HL-60 (cell line): ENCODE data around the genes FRG2C, CHMP2B, CSNKA2IP and PROS1.

GRCh38 chr3:74018473-74018982, 393.8 kb upstream of the PDZRN3 start:
- RRBS = no CpG with 5 or more reads among the region's 4 CpGs

DNA sequence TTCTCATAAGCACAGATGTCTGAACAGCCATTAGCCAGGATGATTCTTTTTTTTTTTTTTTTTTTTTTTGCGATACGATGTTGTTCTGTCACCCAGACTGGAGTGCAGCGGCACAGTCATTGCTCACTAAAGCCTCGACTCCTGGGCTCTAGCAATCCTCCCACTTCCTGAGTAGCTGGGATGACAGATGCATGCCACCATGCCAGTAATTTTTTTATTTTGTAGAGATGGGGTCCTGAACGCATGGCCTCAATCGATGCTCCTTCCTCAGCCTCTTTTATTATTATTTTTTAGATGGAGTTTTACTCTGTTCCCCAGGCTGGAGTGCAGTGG, 240.4 kb upstream of the FRG2C start:
- RRBS = no CpG with 5 or more reads among the region's 6 CpGs

DNA sequence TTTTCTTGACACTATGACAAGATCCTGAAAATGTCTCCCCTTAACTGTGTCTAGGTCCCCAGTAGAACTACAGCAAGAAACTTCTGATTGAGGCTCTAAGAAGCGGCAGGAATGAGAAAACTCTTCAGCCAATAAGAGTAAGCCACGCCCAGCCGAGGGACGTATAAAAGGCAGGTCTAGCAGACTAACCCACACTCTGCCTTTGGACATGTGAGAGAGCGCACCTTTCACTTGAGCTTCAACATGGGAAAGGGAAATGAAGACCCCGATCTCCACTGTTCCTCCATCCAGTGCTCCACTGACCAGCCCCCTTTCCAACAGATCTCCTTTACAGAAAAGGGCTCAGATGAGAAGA, at the start of gene FRG2C:
Gene FRG2C, plus strand, starts transcription at position 192 of the 355 bp plus-strand sequence.
- RRBS = no CpG with 5 or more reads among the region's 6 CpGs

- RRBS = 58% methylated on average over 11 of the region's 58 CpGs
These were observed 6.1 kb downstream of the FRG2C start for GRCh38 chr3:75669878-75670946.

GRCh38 chr3:77617577-77617958, 577.7 kb downstream of the ROBO2 start:
- RRBS = no CpG with 5 or more reads among the region's 3 CpGs

GRCh38 chr3:80627726-80628155, 859.9 kb upstream of the ROBO1 start:
- RRBS = no CpG with 5 or more reads among the region's 7 CpGs

DNA sequence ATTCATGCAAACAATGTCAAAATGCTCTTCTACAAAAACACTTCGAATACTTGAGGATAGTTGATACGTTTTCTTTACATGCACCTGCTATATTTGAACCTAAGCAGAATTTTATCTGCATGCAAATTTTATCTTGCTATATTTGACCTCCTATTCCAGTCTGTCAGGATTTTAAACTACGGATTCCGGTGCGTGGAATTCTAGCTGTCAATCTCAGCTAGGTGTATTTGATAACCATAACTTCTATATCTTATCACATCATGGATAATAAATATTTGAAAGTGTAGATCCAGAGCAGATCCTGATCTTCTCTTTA, 699.0 kb downstream of the GBE1 start:
- RRBS = no CpG with 5 or more reads among the region's 5 CpGs

- RRBS = no CpG with 5 or more reads among the region's 1 CpG
These were observed 3.1 kb downstream of the GBE1 start for GRCh38 chr3:81758381-81758645.

- RRBS = no CpG with 5 or more reads among the region's 4 CpGs
These were observed 1.6 kb upstream of the GBE1 start for GRCh38 chr3:81762989-81763551.

DNA sequence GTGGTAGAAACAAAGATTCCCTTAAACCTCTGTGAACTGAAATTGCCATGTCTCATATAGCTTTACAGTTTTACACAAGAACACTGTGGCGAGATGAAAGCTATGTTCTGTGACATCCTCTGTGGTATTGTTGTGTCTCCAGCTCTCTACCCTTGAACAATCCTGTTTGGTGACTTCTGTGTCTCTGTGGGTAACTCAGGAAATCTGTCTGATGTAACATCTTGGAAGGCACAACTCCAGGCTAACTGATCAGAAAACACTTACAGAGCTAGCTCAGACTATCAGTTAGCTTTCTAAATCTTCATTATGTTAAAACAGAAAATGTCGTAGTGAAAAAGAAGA, 318.8 kb upstream of the GBE1 start:
- RRBS = no CpG with 5 or more reads among the region's 2 CpGs

DNA sequence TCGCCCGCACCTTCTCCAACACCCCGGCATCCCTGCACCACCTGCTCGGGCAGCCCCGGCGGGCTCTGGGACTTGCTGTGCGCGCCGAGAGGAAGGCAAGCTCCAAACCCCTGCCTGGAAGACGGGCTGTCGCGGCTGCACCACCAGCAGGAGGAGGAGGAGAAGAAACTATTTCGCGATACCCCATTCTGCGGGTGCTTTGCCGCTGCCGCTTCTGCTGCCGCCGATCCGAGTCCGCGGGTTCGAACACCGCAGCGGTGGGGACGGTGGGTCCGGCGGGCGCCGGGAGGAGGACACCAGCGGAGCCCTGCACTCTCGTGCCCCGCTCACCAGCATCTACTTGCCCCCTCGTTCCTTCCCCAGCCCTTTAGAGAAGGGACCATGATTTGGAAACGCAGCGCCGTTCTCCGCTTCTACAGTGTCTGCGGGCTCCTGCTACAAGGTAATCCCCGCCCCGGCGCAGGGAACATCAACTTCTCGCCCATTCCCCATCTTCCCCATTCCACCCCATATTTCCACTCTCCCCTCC, 502 bp downstream of the CADM2 start:
- RRBS = 3% methylated on average over 3 of the region's 43 CpGs

- RRBS = no CpG with 5 or more reads among the region's 3 CpGs
These were observed 815.3 kb downstream of the VGLL3 start for GRCh38 chr3:86175436-86176164.

GRCh38 chr3:86683004-86683567, 307.9 kb downstream of the VGLL3 start:
- RRBS = no CpG with 5 or more reads among the region's 2 CpGs

- RRBS = no CpG with 5 or more reads among the region's 3 CpGs
These were observed 1.2 kb upstream of the VGLL3 start for GRCh38 chr3:86992088-86992544.

- RRBS = 2% methylated on average over 5 of the region's 69 CpGs
These were observed at the start of gene CHMP2B for GRCh38 chr3:87226963-87228113. Gene CHMP2B, plus strand, starts transcription at chr3:87227309.

DNA sequence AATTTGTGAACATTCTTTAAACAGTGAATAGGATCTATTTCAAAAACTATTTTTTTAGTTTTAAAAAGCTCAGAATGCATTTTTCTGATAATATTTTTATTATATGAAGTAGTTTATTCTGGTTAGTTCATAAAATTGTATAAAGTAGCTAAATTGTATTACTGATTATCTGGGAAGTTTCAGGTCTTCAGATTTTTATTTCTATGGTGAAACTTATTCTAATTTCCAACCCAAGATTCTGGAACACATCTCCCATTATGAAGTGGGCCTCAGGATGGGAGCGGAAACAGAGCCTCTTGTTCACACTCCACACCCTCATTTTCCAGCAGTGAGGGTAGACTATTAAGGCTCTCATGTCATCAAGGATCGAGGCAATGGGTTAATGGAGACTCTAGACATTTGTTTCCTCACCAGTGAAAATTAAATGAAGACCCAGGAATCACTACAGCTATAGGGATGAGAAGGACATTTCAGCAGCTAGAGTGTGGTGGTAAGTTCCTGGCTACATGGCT, at the start of gene CSNKA2IP:
Gene CSNKA2IP, plus strand, starts transcription at position 303 of the 512 bp plus-strand sequence.
- RRBS = no CpG with 5 or more reads among the region's 2 CpGs

DNA sequence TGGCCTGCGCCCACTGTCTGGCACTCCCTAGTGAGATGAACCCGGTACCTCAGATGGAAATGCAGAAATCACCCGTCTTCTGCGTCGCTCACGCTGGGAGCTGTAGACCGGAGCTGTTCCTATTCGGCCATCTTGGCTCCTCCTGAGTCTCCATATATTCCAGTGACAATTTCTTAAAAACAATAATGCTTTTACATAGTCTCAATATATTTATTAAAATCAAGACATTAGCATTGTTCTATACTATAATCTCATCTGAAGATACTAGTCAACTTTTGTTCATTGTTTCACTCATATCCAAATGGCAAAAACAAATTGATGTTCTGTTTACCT, 244.0 kb downstream of the EPHA3 start:
- RRBS = no CpG with 5 or more reads among the region's 8 CpGs

- RRBS = 2% methylated on average over 12 of the region's 52 CpGs
These were observed at the start of gene PROS1 for GRCh38 chr3:93973423-93974460. Gene PROS1, minus strand, starts transcription at chr3:93973896.

DNA sequence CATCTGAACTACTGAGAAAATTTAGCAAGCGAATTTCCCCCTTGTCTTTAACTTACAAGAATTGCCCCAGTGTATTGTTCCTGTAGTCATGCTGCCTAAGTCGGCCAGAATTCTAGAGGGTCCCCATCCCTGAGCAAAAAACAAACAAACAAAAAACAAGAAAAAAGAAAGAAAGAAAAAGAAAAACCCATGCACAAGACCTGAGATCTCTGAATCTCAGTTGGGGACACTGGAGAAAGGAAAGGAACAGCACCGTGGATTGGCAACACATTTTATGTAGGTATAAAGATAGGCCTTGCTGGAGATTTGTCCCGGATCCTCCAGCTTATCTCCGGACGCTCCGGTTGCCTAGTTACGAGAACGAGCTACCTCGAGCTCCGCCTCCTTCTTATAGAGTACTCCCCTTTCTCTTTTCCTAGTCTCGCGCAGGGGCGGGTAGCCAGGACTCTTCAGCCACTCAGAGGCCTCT, 333 bp upstream of the ARL13B start:
- RRBS = no CpG with 5 or more reads among the region's 14 CpGs

DNA sequence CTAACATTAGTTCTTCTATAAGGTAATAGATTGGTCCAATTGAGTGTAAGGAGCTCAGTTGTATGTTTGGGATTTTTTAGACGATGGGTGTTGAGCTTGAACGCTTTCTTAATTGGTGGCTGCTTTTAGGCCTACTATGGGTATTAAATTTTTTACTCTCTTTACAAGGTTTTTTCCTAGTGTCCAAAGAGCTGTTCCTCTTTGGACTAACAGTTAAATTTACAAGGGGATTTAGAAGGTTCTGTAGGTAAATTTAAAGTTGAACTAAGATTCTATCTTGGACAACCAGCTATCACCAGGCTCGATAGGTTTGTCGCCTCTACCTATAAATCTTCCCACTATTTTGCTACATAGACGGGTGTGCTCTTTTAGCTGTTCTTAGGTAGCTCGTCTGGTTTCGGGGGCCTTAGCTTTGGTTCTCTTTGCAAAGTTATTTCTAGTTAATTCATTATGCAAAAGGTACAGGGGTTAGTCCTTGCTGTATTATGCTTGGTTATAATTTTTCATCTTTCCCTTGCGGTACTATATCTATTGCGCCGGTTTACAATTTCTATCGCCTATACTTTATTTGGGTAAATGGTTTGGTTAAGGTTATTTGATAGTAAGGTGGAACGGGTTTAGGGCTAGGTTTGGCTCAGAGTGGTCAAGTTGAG, 196.7 kb upstream of the EPHA6 start:
- RRBS = no CpG with 5 or more reads among the region's 12 CpGs